AG08470 (cell line): ENCODE measurements around a stretch of chr3.

- RRBS: no CpG with 5 or more reads among the region's 2 CpGs
Measured at GRCh38 chr3:24255437-24255949, 239.2 kb downstream of the THRB start.

GRCh38 chr3:24260417-24261020 is 234.1 kb downstream of the THRB start:
- RRBS: no CpG with 5 or more reads among the region's 5 CpGs

- RRBS: no CpG with 5 or more reads among the region's 2 CpGs
Measured at GRCh38 chr3:24273381-24273941, 221.2 kb downstream of the THRB start.

DNA sequence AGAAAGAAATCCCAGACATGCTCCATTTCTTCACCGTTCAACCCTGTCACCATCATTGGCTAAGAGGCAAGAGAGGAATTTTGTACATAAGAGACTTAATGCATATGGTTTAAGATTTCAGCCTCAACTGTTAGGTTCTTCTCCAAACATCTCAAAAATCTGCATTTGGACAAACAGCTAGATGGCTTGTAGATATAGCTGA is 208.4 kb downstream of the THRB start:
- RRBS: no CpG with 5 or more reads among the region's 1 CpG

DNA sequence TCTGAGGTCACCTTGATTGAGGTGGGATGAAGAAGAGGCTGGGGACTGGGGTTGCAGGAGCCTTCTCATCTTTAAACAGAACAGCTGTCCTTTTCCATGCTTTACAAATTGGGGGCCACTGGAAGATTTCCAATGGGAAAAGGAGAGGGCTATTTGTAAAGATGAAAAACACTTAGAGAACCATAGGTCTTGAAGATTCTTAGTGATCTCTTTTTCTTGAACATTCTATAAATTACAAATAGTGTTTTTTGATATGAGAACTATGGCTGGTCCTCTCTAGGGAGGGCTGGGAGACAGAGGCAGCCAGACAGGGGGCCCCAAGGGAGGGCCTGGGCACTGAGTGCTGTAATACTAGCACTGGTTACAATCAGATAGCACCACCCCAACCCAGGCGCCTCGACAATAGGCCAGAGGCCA is 158.7 kb downstream of the THRB start:
- RRBS: no CpG with 5 or more reads among the region's 2 CpGs

GRCh38 chr3:24519023-24519729 is 24.5 kb upstream of the THRB start:
- RRBS: no CpG with 5 or more reads among the region's 11 CpGs

DNA sequence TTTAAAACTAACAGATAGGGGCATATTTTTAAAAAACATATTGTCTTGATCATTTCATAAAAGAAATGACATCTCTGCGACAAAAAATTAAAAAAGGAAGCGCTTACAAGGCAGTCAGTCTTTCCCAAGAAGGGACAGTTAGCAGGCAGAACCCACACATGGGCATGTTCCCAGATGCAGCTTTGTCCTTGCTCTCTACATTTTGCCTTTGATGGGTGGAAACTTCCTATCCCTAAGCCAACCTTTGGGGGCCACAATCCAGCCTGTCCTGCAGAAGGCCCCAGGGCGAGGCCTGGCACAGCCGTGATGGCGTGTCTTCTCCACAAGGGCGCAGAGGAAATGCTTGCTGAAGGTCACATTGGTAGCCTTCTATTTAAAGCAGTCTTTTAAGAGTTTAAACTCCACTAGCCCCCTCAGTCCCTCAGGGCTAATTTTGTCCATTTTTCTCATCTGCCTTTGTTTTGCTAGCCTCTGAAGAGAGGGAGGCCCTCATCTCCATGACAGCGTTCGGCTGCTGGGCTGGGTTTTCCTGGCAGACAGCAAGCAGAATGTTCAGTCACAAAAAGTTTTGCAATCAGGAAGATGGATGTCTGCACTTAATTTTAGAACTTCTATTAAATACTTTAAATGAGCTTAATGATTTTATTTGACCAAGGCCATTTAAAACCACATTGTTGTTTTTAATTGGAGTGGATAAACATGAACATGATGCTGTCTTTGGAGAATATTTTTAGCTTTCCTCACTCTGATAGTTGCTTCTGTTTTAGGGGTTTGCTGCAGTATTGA is 40.8 kb downstream of the RARB start:
- RRBS: no CpG with 5 or more reads among the region's 8 CpGs

GRCh38 chr3:25539333-25539542 is 111.2 kb downstream of the RARB start:
- RRBS: no CpG with 5 or more reads among the region's 2 CpGs

- RRBS: no CpG with 5 or more reads among the region's 5 CpGs
Measured at GRCh38 chr3:25598079-25598452, 66.6 kb downstream of the TOP2B start.

- RRBS: no CpG with 5 or more reads among the region's 7 CpGs
Measured at GRCh38 chr3:25611135-25611939, 53.4 kb downstream of the TOP2B start.

DNA sequence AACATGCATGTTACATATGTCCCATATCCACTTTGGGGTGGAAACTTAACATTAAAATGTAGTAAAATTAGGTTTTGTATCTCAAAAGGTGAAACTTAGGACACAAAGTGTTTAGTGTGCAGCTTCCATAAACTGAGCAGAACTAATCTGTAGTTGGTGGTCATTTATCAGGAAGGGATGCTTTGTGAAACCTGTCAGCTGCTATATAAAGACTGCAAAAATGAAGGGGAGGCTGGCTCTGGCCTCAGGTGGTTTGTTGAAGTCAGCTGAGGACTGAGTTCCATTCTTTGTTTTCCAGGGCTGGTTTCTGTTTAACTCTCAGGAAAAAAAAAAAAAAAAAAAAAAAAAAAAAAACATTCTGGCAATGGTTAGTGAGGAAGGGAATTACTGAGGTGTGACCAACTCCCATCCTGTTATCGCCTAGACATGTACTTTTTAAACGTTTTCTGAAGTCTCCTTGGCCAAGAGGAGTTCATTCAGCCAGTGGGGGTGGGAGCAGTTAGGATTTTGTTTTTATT is 316.2 kb downstream of the OXSM start:
- RRBS: no CpG with 5 or more reads among the region's 2 CpGs

GRCh38 chr3:27209976-27210475 is 159.2 kb downstream of the NEK10 start:
- RRBS: no CpG with 5 or more reads among the region's 4 CpGs

GRCh38 chr3:27433798-27434420 is 50.3 kb downstream of the SLC4A7 start:
- RRBS: no CpG with 5 or more reads among the region's 6 CpGs

DNA sequence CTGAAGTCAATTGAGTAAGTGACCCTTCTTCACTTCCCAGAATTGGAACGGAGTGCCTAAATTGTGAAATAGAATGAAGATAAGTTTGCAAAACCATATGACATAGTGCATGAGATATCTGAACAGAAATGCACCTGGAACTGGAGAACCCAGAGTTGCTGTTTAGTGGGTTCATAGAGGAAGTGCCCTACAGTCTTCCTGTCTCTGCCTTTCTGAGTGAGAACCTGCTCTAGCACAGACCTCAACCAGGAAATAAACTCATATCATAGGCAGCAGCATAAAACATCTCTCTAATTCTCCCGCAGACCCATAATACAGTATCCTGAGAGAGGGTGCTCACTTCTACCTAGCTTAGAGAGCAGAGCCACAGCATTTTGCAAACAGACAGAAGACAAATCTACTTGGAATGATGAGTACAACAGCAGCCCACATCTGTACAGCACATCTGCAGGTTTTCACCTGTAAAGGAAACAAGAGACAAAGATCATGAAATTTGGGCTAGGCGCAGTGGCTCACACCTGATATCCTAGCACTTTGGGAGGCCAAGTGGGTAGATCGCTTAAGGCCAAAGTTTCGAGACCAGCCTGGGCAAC is 82.7 kb downstream of the EOMES start:
- RRBS: no CpG with 5 or more reads among the region's 5 CpGs

DNA sequence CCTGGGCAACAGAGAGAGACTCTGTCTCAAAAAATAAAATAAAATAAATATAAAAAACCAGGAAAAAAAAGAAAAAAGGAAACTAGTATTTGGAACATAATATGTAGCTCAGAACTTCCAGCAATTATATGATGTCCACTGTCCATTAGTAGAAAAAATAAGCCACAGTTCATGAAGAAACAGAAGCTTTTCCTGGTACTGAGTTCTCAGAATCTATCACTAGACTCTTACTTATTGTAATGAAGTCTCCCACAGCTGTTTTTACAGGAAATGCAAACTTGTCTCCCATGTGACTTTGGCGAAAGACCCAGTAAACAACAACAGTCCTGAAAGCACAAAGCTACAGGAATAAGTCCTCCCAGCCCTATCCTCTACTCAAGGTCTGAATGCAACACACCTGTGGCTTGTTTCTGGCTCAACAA is 55.9 kb downstream of the EOMES start:
- RRBS: no CpG with 5 or more reads among the region's 1 CpG

DNA sequence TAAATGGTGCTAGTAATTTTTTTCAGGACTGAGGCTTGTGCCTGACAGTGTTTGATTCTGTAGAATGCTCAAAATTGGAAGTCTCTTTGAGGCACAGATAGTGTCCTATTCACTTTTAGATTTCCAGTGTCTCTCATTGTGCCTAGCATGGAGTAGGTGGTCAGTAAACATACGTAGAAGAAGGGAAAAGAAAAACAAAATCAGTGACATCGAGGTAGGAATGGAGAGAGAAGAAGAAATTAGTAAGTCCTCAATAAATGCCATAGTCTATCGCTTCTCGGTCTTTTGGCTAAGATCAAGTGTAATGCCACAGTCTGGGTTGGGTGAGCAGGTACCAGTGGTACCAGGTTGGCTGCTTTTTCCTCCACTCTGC is 120.9 kb upstream of the EOMES start:
- RRBS: no CpG with 5 or more reads among the region's 4 CpGs

GRCh38 chr3:28294865-28295270 is 53.4 kb downstream of the CMC1 start:
- RRBS: no CpG with 5 or more reads among the region's 4 CpGs

DNA sequence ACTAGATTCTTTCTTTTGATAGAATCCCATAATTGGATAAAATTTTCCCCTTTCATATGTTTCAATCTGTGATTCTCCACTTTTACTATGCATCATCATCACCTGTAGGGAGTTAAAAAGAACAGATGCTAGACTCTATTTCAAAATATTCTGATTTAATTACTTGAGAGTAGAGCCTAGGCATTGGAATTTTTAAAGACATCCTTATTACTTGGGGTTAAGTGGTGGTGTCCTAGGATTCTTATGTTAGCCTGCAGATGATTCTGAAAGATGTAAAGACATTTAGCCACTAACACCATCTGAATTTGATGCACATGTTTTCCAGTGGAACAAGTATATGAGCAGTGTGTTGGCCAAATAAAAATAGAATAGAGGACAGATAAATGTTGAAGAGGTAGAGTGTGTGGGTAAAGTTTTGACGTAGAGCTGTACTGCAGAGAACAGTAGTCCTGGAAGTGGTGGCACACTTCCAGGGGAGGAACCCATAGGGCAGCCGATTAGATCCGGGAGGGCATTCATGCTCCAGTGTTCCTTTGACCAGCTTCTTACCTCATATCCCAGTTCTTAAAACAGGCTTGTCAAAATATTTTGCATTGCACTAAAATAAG is 429.0 kb upstream of the AZI2 start:
- RRBS: no CpG with 5 or more reads among the region's 3 CpGs

- RRBS: no CpG with 5 or more reads among the region's 5 CpGs
Measured at GRCh38 chr3:29311648-29312270, 30.9 kb downstream of the RBMS3 start.

GRCh38 chr3:29693800-29694331 is 413.0 kb downstream of the RBMS3 start:
- RRBS: no CpG with 5 or more reads among the region's 1 CpG